ENCODE data around the genes GLB1L2 and B3GAT1.

DNA sequence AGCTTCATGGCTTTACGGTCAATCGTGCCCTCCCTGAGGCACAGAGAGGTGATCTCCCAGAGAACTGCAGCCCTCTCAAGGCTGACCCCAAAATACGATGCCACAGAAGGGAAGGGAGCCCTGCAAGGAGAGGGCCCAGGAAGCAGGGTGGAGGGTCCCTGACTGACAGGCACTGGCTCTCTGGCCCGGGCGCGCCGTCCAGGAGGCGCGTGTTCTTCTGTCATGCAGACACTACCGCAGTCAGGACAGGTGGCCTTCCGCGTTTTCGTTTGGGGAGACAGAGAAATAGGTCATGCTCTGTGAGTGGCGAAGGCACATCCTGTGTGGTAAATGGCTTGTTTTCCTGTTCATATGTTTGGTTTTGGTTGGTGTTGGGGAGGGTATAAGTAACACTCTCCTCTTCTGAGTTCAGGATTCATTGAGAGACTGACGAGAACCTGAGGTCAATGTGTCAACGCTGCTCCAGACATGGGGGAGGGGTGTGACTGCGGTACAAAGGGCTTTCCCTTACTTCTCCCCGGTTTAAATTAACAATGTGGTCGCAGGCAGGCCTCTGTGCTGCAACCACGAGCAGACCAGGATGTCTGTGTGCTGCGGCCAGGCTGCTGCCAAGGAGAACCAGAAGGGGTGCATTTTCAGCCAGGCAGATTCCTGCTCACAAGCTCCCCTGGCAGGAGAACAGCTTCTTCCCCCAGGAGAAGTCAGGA, 813.2 kb downstream of the OPCML start:
- RRBS = no CpG with 5 or more reads among the region's 21 CpGs

- RRBS = 3% methylated on average over 17 of the region's 60 CpGs
These were observed 588.7 kb downstream of the OPCML start for GRCh38 chr11:132943584-132943997.

GRCh38 chr11:133070339-133070651, 462.0 kb downstream of the OPCML start:
- RRBS = no CpG with 5 or more reads among the region's 6 CpGs

DNA sequence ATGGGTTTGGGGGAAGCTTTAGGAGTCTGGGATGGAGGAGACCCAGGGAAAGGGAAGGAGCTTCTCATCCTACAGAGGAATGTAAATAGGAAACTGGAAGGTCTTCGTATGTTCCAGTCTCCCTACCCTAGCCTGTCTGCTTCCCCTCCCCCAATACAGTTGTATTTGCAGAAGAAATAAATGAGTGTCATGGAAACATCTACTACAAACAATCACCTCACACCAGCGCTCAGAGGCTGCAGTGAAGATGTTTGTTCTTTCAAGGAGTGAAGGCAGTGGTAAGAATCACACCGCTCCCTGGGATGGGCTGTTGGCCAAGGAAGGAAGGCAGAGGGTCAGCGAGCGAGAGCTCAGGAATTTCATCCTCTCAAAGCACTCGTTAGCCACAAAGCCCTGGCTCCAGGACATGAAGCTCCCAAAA, 1.1 kb upstream of the IGSF9B start:
- RRBS = no CpG with 5 or more reads among the region's 6 CpGs

DNA sequence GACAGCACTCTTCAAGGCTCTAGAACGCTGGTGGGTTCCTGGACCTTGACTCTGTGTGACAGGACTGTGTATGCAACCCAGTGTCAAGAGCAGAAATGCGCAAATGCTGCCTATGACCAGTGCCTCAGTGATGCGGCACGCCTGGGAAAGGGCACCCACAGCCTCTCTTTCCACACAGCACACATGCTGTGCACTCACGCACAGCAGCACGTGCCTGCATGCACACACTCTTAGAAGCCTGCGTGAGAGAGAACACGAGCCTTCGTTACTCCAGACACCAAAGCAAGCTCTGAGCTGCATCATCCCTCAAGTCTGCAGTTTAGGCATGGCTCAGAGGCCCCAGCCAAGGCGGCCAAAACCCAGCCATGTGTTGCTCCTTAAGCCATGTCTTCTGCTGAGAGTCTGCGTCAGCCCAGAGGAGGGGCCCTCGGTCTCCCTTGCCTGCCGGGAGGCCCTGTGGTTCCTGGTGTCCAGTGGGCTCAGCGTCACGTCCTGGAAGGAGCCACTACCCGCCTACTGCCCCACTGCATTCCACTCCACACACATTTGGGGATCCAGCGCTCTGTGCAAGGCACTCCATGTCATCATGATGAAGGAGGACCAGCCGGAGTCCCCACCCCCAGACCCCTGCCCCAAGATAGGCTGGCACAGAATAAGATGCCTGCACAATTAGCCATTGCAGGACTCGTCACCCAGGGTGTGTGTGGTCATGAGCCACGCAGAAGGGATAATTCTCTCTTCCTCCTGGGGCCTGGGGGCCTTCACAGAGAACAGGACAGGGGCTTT, 26.6 kb upstream of the JAM3 start:
- RRBS = no CpG with 5 or more reads among the region's 20 CpGs

- RRBS = no CpG with 5 or more reads among the region's 4 CpGs
These were observed 912 bp downstream of the JAM3 start for GRCh38 chr11:134069862-134070106.

DNA sequence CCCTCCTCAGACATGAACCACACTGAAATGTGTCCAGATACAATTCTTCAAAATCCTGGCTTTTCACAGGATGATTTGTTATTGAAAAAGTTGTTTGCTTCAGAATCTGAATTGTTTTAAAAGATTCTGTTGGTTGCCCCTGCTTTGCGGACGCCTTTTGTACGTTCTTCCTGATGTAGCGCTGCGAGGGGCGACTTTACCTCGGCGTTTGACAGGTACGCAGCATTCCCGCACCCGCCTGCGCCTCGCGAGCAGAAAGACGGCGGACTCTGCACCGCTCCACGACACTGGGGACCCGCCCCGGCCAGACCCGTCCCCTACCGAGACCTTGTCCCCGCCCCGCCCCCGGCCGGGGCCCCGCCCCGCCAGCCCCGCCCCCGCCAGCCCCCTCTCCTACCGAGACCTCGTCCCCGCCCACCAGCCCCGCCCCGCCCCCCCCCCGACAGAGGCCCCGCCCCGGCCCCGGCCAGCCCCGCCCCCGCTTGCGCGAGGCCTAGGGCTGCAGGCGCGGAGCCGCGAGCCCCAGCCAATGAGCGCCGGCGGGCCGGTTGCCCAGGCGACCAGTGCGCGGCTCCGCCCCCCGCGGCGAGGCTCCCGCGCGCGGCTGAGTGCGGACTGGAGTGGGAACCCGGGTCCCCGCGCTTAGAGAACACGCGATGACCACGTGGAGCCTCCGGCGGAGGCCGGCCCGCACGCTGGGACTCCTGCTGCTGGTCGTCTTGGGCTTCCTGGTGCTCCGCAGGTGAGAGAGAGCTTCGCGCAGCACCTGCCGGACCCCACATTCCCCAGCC, at the start of gene GLB1L2:
Gene GLB1L2, plus strand, starts transcription at position 583 of the 791 bp plus-strand sequence.
- RRBS = 4% methylated on average over 42 of the region's 79 CpGs

GRCh38 chr11:134411802-134413075, at the start of gene B3GAT1:
TSS of gene B3GAT1 (minus strand) at chr11:134412242.
- RRBS = 3% methylated on average over 63 of the region's 158 CpGs